ENCODE measurements around a stretch of chr7.

GRCh38 chr7:36128495-36129023 is 24.5 kb upstream of the EEPD1 start:
- PRO-cap: bidirectional peak, plus-strand start at chr7:36128798, minus-strand start at chr7:36128719

- PRO-cap: no peak
Measured at GRCh38 chr7:36130887-36131505, 22.1 kb upstream of the EEPD1 start.

DNA sequence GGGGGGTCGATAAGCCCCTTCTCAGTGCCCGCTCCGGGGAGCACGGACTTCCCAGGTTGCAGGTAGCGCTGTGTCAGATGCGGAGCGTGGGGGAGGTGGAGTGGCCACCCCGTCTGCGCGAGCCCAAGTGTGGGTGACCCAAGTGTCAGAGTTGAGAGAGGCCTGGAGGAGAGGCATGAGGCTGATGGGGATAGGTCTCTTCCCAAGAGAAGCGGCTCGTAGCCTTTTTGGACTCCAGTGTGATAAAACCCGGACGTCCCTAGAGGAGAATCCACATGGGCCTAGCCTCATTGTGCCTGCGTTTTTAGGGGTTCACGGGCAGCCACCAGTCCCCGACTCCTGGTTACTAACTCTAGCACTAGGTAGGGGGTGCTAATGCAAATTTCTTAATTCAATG is 650 bp downstream of the EEPD1 start:
- PRO-cap: bidirectional peak, plus-strand start at position 154 of the sequence, minus-strand start at position 125 of the sequence

GRCh38 chr7:36154103-36155135 is 1.4 kb downstream of the EEPD1 start:
- PRO-cap: no peak

- PRO-cap: no peak
Measured at GRCh38 chr7:36210575-36211381, 57.7 kb downstream of the EEPD1 start.

- PRO-cap: no peak
Measured at GRCh38 chr7:36280397-36281815, 86.1 kb downstream of the MATCAP2 start.

GRCh38 chr7:36285404-36286088 is 81.5 kb downstream of the MATCAP2 start:
- PRO-cap: no peak

GRCh38 chr7:36333757-36334266 is 33.2 kb downstream of the MATCAP2 start:
- PRO-cap: no peak

DNA sequence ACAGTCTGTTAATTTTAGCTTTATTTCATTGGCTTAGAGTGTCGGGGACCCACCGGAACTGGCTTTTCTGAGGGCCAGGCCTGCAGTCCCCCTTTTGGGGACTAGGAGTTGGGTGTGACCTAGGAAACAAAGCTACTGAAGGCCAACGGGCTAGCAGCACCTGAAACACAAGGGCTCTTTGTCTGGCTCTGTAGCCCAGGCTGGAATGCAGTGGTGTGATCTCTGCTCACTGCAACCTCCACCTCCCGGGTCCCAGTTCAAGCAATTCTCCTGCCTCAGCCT is 820 bp upstream of the ANLN start:
- PRO-cap: no peak

DNA sequence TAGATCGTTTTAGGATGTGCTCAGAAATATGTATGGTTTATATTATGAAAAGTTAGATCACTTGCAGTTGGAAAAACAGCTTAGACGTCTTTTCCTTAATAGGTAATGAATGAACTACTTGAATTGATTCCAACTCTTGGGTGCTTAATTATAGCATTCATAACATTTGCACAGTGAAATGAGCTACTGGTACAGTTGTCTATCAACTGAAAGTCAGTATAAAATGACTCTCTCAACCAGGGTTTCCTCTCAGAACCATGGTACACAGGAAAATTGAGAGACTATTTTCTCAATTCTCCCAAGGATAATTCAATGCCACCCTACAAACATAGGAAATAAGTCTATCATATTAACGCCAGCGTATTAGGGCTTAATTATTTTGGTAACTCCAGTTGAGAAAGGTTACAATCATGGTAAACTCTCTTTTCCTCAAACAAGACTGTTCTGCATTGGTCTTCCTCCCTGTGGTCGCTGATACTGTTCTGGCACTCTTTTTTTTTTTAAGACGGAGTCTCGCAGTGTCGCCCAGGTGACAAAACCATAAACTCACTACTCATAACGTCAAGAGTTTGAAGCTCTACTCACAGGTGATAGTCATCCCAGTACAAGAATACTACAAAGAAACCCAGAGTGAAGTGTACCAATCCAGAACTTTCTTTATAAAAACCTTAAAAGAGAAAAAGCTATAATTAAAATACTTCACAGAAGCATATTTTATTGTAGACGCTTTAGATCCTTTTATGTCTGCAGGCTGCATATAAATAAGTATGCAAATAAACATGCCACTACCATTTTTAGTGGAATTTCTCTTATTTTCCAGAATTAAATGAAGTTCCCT is 2.0 kb downstream of the ANLN start:
- PRO-cap: no peak

DNA sequence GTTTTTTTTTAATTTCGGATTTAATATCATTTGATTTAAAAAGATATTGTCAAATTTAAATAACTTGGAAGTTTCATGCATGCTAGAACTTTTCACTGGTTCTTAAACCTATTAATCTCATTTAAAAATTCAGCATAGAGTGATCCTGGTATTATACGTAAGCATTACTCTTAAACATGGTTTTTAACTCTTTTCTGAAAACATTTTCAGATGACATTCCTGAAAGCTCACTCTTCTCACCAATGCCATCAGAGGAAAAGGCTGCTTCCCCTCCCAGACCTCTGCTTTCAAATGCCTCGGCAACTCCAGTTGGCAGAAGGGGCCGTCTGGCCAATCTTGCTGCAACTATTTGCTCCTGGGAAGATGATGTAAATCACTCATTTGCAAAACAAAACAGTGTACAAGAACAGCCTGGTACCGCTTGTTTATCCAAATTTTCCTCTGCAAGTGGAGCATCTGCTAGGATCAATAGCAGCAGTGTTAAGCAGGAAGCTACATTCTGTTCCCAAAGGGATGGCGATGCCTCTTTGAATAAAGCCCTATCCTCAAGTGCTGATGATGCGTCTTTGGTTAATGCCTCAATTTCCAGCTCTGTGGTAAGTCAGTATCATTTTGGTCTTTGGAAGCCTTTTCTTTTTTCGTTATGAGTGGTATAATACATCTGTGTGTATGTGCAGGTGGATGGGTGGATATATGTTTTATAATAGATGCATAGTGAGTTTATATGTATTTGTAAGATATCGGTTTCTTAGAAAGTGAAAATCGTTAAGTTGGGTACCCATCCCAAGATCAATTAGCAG is 16.5 kb downstream of the ANLN start:
- PRO-cap: no peak

DNA sequence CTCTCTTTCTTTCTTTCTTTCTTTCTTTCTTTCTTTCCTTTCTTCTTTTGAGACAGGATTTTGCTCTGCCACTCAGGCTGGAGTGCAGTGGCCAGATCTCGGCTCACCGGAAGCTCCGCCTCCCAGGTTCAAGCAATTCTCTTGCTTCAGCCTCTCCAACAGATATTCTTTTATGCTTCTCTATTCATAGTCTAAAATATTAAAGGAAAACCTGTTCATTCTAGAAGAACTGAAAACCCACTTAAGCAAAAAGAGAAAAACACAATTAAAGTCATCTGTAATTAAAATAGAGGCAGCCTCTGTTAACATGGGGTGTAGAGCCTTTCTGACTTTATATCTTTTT is 127.6 kb downstream of the ANLN start:
- PRO-cap: no peak

DNA sequence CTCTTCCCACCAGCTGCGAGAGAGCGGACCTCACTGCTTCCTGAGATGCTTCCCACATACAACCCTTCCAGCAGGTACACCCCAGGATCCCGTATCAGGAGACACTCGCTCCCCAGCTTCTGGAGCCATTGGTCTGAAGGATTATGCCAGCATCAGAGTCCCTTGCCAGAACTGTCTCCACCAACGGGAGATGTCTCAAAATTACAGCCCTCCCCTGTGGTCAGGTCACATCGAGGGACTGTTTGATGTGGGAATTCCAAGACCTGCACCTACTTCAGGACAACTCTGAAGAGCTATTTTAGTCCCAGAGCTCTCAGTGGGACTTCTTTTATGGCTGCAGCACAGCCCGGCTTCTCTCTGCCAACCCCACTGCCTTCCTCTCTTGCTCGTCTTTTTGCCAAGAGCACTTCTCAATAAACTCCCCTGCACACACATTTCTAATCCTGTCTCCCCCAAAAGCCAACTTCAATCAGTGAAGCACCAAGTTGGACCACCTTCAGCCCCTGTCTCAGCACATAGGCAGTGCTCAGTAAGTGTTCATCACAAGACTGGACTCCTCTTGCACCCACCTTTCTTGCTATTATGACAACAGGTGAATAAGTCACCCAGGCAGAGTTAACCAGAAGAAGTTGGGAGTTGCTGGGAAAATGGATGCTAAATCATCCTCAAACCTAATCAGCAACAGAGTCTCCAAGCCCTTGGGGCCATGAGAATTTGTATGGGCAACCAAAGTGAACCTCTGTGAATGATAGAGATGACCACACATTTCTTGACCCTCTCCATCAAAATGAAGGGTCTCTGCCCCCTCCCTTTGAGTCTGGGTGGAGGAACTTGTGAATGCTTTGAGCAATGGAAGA is 3.1 kb downstream of the AOAH start:
- PRO-cap: unidirectional peak, minus-strand start at position 555 of the sequence

GRCh38 chr7:36789674-36790018 is 65.4 kb upstream of the AOAH start:
- PRO-cap: no peak

GRCh38 chr7:36967298-36967867 is 243.1 kb upstream of the AOAH start:
- PRO-cap: no peak

- PRO-cap: no peak
Measured at GRCh38 chr7:37031720-37032555, 307.6 kb upstream of the AOAH start.

GRCh38 chr7:37390051-37390389 is 58.6 kb downstream of the ELMO1 start:
- PRO-cap: no peak

- PRO-cap: no peak
Measured at GRCh38 chr7:37408254-37408703, 40.4 kb downstream of the ELMO1 start.

- PRO-cap: no peak
Measured at GRCh38 chr7:37416913-37417546, 31.6 kb downstream of the ELMO1 start.

DNA sequence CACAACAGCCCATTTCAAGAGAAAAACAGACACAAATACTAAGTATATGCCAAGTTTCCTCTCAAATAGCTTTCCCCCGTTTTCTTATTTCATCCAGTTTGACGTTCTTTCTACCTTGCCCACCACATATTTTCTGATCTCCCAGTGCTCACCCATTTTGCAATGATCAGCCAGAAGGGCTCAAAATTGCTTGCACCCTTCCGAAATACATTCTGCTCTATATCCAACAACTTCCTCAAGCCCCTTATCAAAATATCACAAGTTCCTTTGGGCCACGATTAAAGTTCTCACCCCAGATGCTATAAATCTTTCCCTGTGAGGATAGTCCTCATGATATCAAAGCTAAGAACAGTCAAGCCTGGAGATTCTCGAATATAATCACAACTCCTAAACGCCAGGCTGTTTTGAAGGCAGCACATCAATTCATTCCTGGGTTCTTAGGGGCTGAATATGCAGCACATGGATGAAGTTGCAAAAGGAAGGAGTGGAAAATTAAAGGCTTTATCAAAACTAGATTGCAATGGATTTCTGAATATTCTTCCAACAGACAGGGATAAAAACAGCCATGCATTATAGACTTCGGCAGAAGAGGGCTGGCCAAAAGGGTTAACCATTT is 27.3 kb downstream of the ELMO1 start:
- PRO-cap: no peak